ENCODE measurements around a stretch of chr10.

DNA sequence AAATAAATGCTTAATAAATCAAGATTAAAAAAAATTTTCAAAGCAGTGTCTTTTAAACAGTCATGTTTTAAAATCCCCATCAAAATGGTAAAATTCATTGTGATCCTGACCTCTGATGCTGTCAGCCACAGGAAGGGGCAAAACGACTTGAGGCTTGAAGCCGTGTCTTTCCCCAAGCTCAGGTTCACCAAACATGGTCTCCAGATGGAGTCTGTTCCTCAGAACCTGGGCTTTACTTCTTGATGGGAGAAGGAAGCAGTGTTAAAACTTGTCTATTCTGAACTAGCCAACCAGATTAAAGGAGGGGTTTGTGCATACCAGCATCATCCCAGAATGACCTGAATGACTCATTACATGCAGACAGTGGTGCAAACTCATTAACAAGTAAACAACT lies 6.6 kb downstream of the FANK1 start:
- RRBS = no CpG with 5 or more reads among the region's 2 CpGs

- RRBS = no CpG with 5 or more reads among the region's 5 CpGs
Observed at GRCh38 chr10:125929735-125930141, 33.4 kb downstream of the FANK1 start.

DNA sequence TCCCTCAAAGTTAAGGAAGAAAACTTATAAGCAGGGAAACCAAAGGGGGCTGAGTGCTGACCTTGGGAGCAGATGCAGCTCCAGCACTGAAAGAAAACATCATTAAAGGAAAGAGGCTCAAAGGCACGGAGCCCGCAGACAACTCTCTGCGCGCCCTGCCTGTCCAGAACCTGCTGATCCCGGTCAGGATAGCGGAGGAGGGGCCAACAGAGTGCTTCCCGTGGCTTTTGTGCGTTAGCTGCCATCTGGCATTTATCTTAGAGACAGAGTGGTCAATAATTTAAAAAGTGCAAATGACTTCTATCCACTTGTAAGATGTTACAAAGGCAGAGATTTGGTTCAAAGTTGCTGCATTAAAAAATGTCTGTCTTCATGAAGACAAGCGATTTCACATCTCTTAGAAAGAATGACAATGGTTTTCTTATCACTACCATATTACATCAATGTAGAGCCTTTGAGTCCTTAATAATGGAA lies 162.2 kb downstream of the FANK1 start:
- RRBS = no CpG with 5 or more reads among the region's 9 CpGs

DNA sequence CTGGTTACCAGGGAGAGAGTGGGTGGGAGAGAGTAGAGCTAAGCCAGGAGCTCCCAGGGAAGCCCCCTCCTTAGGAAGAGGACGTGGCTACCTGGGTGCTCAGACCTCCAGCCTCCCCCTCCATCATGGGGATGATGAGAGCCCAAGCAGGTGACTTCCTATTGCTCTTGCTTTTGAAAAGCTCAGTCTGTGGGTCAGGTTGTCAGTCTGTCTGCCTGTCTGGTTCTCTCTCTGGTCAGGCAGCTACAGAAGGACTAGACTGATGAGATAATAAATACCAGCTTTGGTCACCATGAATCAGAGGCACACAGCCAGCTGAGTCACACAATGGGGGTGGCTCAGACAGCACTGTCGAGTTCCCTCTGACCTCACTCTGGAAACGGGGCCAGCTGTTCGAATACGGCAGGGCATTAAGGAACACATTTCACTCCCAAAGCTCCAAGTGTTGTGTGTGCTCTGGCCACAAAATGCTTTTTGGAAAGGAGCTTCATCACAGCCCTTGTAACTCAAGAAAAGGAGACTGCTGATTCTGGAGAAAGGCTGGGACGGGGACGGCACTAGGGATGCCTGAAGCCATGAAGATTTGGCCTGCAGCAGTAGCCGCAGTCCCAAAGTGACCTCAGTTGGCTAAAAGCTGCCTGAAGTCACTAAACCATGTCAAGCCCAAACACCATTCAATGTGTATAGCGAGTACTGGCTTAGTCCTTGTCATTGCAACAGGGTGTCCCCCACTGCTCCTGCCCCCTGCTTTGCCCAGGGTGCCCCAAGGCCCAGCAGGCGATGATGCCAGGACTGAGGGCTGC lies 166.2 kb downstream of the FANK1 start:
- RRBS = no CpG with 5 or more reads among the region's 10 CpGs

DNA sequence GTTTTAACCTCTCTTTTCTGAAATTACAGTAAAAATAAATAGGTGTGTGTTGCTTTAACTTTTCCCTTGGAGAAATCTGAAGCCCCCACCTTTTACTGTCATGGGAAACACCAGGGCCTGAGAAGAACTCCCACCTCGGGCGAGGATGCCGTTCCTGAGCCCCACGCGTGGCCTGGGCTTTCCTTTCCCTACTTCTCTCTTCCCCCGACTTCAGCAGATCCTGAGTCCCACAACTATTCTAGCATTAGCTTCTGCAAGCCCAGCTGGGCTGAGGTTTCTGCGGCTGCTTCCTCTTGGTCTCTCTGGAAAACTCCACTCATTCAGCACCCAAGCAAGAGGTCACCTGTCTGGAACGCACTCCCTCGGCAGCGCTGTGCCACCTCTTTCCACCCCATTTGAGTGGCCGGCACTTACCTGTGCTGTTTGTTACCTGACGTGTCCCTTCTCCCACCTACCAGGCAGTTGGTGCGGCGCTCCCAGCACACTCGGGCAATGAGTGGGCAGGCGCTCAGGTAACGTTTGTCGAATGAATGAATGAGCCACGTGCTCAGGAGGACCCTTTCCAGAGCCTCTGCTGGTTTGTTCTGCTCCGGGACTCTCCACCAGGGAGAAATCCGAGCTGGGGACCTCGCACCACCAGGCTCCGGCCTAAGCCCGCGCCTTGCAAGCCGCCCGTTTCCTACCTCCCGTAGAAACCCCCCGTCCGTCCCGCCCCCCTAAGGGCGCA lies 639 bp upstream of the DOCK1 start:
- RRBS = 4% methylated on average over 5 of the region's 32 CpGs

- RRBS = no CpG with 5 or more reads among the region's 15 CpGs
Observed at GRCh38 chr10:127012472-127013100, 107.4 kb downstream of the DOCK1 start.

DNA sequence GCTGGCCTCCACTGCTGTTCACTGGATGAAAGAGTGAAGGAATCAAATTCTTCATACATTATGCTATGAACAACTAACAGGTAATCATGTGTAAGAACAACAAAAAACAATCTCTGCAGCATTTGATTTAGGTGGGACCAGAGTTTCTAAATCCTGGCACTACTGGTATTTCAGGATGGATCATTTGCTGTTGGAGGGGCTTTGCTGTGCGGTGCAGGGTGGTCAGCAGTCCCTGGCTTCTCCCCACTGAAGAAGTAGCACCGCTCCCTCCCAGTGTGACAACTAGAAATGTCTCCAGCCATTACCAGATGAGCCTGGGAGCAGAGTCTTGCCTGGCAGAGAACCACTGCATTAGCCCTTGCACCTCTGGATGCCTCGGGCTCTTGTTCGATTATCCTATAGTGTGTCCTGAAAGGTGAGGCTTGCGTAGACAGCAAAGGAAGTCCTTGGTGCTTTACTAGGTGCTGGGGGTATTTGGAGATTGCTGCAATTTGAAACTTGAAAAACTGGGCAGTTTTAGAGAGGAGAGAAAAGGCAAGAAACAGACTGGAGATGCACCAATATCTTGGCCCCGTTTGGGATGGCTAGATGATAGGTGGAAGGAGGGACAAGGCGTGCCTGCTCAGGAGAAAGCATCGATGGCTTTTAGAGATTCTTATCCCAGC lies 18.1 kb downstream of the INSYN2A start:
- RRBS = no CpG with 5 or more reads among the region's 8 CpGs

DNA sequence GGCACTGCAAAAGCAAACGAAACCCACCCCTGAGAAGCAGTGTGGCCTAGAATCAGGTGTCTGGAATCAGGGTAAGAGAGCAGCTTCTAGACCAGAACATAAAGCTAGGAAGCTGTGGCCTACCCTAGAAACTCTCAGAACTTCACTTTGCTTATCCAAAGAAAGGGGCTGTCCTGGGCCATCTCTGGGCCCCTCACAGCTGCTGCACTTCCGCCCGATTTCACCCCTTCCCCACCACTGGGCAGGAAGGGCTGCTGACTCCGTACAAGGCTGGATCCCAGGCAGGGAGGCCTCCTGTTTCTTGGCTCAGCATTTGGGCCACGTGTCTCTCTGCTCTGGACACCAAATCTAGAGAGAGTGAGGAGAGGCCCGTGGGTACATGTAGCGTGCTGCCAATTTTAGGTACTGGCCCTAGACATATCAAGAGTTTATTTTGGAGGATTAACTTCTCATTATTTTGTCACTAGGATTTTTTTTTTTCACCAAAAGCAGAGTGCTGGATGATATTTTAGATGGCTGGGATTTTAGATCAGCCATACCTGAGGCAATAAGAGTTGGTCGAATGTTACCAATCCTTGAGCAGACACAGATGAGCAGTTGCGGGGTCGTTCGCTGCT lies 4.6 kb downstream of the PTPRE start:
- RRBS = no CpG with 5 or more reads among the region's 11 CpGs

GRCh38 chr10:127939175-127940345 lies 32.7 kb downstream of the PTPRE start:
- RRBS = no CpG with 5 or more reads among the region's 9 CpGs

GRCh38 chr10:127941893-127942291 lies 35.0 kb downstream of the PTPRE start:
- RRBS = no CpG with 5 or more reads among the region's 3 CpGs

DNA sequence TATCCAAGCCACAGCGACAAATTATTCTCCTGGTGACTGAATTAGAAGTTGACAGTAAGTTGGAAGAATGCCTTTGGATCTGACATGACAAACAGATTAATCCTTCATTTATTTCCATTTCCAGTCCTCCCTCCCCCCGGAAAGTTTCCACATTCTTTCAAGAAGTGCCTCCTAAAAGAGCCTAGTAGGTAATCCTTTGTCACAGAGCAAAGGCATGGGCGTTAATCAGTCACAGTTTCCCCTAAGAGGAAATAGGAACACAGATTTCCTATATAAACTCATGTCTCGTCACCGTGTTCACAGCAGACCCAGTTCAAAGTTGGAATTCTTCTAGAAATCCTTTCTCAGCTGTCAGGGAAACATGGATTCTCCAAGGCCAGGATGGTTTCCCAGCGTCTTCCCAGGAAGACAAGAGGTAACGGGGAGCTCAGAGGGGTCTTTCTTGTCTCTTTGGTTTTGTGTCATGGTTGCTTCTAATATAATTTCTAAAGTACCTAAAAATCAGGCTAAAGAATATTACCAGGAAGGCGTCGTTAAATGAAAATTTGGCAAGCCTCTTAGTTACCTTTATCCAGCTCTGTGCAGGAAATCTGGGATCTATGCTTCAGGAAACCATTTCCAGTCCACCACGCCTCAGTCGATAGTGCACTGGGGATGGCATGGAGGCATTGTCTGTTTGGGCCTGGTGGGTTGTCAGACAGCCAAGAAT lies 80.2 kb downstream of the PTPRE start:
- RRBS = no CpG with 5 or more reads among the region's 11 CpGs

DNA sequence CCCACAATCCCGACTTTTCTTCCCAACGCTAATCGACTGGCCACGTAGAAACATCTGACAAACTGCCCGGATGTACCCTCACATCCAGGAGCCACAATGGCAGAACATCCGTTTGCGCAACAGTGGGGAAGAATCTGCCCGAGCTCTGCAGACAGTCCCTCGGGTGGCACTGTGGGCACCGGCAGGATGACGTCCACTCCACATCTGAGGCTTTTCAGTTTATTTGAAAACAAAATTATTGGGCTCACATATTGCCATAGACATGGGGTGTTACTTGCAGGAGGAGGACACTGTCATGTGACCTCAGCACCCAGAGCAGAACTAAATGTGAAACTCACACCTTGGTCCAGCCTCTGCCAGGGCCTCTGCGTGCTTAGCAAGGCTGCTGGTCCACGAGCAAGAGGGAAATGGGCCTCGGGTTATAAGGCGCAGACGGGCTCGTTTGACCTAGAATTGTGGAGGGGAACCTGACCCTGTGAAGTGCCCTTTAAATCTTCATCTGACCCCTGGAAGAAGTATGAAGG lies 84.0 kb downstream of the MKI67 start:
- RRBS = 33% methylated on average over 3 of the region's 17 CpGs

DNA sequence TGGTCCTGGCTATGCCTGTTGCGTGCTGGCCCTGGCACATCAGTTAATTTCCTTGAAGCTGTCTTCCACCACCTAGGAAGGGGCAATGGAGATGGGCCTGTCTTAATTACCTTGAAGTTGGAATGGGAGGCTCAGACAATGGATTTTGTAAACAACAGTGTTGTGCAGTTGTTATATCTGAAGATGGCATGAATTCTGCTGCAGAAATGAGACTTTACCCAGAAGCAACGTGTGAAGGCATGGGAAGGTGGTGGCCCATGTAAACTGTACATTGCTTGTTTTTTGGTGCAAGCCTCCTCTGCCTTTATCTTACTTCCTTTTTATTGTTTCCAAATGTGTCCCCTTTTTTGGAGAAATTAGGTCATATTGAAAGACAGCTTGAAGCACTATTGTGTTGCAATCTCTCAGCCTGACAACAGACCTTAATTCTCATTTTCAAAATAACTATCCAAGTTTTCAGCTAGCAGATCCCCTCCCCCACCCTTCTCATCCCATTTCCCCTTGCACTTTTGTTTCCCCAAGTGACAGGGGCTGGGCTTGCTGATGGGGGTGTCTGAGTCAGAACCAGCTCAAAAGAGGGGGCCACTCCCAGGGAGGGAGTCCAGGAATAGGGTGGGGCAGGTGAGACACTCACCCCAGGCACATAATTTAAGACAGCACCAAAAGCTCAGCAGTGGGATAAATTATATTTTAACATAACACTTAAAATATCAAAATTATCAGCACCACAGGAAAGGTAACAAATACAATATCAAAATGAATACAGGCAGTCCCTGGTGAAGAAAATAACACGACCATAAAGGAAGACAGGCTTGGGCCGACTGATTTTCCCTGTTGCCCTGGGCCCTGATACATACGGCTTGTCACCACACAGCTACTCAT lies 75.3 kb downstream of the MKI67 start:
- RRBS = no CpG with 5 or more reads among the region's 5 CpGs

GRCh38 chr10:128065177-128065482 lies 61.1 kb downstream of the MKI67 start:
- RRBS = no CpG with 5 or more reads among the region's 8 CpGs

DNA sequence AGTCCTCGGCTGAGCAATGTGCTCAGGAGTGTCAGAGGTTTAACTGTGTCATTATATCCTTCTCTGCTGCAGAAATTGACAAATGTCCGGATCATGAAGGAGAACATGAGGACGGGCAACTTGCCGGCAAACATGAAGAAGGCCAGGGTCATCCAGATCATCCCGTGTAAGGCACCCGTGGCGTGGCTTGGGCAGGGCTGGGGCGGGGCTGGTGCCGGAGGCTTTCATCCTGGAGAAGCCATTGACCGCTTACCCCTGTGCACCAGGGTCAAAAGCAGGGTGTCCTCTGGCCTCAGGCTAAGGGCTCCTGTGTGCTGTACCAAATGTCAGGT lies 55.5 kb downstream of the MKI67 start:
- RRBS = 74% methylated on average over 6 of the region's 10 CpGs

DNA sequence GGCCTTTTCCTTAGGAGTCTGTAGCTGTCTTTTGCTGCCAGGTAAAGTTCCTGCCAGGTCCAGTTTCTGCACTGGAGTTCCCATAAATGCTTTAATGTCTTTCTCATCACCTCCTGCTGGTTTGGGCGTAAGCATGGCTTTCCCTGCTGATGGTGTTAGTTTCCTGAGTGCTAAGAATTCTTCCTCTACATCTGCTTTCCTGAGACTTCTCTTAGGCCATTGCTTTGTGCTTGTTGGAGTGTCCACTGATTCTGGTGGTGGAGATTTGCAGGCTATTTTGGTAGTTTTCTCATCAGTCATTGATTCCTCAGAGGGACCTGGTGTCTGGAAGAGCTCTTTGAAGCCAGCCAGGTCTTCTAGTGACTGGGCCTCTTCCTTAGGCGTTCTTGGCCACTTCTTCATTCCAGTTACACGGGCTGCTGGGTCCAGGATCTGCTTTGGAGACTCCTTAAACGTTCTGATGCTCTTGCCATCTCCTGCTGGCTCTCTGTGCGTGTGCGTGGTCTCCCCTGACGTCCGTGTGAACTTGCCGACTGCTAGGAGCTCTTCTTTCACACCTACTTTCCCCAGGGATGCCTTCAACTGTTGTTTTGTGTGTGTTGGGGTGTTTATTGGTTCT lies 17.9 kb downstream of the MKI67 start:
- RRBS = no CpG with 5 or more reads among the region's 9 CpGs

- RRBS = no CpG with 5 or more reads among the region's 1 CpG
Observed at GRCh38 chr10:129161014-129161213, 306.1 kb upstream of the MGMT start.

GRCh38 chr10:129709806-129710234 lies 242.8 kb downstream of the MGMT start:
- RRBS = 48% methylated on average over 3 of the region's 9 CpGs

- RRBS = 88% methylated on average over 41 of the region's 98 CpGs
Observed at GRCh38 chr10:129964635-129965810, 949 bp upstream of the EBF3 start.

- RRBS = no CpG with 5 or more reads among the region's 1 CpG
Observed at GRCh38 chr10:130228674-130228914, 92.4 kb downstream of the GLRX3 start.

Measured in PFSK-1 (cell line).